Left lung (tissue), 1 donor: ENCODE measurements around a stretch of chr12.

- PRO-cap, result no peak
Measured at GRCh38 chr12:45392908-45393818, 177.3 kb downstream of the ANO6 start.

DNA sequence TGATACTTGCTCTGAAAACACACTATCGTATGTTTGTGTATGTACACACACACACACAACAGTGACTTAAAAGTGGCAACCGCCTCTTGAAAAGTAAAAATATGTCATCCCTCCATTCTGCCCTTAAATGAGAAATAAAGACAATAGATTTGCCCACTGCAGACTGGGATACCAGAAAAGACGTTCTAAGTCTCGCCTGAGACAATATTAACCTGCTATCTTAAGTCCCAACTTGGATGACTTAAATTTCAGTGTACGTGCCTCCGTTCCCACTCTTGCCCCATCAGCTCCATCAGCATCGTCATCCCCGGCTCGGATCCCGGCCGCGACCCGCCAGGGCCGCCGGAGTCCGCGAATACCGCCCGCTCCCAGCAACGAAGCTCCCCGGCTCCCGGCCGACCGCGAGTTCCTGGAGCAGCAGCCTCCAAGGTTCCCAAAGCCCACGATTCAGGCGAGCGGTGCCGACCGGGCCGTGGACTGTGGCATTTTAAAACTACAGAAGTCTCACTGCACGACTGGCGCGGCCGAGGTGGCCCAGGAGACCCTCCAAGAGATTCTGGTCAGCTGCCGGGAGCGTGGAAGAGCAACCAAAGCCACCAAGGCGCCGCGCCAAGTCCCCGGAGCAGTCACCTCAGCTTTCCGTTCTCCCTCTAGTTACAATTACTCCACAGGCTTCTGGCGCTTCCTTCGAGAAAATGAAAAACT, 2.7 kb upstream of the ARID2 start:
- PRO-cap, result bidirectional peak, plus-strand start at position 436 of the sequence, minus-strand start at position 300 of the sequence

GRCh38 chr12:45727350-45728305, 1.9 kb upstream of the ARID2 start:
- PRO-cap, result bidirectional peak, plus-strand start at chr12:45727543, minus-strand start at chr12:45727495; bidirectional peak, plus-strand start at chr12:45727938, minus-strand start at chr12:45727783

DNA sequence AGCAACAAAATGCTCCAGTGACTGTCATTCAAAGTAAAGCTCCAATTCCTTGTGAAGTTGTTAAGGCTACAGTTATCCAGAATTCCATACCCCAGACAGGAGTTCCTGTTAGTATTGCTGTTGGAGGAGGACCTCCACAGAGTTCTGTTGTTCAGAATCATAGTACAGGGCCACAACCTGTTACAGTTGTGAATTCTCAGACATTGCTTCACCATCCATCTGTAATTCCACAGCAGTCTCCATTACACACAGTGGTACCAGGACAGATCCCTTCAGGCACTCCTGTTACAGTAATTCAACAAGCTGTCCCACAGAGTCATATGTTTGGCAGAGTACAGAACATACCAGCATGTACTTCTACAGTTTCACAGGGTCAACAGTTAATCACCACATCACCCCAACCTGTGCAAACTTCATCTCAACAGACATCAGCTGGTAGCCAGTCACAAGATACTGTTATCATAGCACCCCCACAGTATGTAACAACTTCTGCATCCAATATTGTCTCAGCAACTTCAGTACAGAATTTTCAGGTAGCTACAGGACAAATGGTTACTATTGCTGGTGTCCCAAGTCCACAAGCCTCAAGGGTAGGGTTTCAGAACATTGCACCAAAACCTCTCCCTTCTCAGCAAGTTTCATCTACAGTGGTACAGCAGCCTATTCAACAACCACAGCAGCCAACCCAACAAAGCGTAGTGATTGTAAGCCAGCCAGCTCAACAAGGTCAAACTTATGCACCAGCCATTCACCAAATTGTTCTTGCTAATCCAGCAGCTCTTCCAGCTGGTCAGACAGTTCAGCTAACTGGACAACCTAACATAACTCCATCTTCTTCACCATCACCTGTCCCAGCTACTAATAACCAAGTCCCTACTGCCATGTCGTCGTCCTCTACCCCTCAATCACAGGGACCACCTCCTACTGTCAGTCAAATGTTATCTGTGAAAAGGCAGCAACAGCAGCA, 121.0 kb downstream of the ARID2 start:
- PRO-cap, result no peak

- PRO-cap, result no peak
Measured at GRCh38 chr12:45954618-45955068, 35.7 kb downstream of the SCAF11 start.

- PRO-cap, result no peak
Measured at GRCh38 chr12:45975252-45976076, 14.9 kb downstream of the SCAF11 start.

GRCh38 chr12:46266273-46266807, 2.5 kb downstream of the SLC38A1 start:
- PRO-cap, result no peak

GRCh38 chr12:46358509-46358801, 14.1 kb downstream of the SLC38A2 start:
- PRO-cap, result no peak

- PRO-cap, result no peak
Measured at GRCh38 chr12:46362123-46362931, 10.2 kb downstream of the SLC38A2 start.

DNA sequence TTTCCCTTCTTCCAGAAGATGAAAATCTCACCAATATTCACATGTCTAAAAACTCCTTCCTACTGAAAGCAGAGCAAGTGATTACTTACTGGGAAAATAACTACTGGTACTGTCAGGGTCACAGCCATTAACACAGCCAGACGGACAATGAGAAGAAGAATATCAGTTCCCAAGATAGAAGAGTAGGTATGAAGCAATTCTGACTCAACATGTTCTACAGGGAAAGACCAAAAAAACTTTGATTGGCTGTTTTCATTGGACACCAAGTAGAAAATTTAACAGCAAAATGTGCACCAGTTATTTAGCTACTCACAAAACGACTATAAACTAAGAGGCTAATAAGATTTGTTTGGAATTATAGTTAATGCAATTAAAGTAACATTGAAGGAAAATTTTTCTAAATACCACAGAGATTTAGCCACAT, 9.6 kb downstream of the SLC38A2 start:
- PRO-cap, result no peak

DNA sequence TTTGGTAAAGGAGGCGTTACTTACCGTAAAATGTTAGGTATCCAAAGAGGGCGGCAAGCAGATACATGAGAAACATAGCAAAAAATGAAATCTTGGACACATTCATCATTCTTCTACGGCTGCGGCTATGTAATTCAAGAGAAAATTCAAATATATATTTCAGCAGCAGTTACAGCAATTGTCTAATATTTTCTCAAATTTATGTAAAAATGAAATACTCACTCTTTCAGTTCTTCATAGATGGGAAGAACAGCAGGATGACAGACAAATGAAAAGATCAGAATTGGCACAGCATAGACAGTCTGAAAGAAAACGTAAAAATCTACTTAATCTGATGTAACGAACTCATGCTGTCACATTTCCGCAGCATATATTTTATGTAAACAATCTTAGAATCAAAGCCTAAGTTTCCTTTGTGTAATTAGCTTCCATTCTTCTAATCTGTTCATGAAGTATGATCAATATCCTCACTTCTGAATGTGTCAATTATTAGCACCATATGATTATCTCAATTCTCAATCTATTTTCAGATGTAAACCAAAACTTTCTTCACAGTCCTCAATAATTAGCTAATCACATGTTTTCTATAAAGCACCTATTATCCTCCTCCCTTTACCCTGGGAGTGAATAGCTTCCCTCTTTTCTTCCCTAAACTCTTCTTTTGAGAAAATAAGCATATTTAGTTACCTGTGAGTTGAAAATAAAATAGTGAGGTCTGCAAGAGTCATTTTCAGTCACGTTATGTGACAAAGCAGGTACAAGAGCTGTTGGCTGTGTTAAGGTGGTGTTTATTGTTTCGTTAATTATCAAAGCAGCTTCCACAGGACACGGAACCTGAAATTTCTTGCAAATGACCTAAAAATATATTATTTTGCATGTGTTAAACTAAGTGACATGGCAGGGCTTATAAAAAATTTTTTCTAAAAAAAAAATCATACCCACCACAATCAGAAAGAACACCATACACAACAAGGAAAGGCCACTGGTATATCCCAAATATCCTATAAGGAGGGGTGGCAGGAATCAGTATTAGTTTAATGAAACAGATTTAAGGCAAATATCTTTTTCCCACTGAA, 8.5 kb downstream of the SLC38A2 start:
- PRO-cap, result no peak

DNA sequence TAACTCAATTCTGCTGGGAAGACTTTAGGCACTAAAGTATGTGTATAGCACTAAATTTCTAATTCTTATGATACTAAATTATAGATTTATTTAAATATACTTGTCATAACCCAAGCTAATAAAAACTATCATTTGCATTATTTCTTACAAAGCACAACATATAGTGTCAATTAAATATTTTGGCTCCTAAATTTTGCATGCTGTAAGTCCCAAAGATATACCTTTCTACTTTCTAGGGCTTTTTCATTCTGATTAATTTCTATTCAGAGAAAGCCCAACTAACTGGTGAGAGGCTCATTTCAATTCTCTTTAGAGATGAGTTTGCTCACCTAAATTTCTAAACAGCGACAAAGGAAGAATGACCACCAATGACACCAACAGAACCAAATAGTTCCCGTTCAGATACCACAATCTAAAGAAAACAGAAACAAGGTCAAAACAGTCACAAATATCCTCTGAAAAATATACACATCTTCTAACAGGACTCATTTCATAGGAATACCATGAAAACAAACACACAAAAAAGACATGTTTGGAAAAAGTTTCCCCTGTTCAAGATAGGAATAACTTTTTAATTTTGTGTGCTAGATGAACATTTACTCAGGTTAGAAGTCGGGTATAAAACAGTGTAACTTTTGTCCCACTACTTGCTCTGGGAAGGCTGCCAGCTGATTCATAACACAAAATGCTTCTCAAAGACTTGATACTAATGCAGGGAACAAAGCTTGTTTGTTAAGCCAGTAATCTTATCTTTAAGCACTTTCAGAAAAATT, 7.6 kb downstream of the SLC38A2 start:
- PRO-cap, result no peak

DNA sequence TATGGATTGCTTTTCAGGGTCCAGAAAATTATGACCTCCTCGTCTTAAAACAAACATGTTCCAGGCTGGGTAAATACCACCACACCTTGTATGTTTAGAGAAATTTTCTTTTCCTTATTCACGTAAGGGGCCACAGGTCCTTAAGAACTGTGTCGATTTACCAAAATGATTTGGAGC, 2.7 kb downstream of the SLC38A2 start:
- PRO-cap, result no peak

DNA sequence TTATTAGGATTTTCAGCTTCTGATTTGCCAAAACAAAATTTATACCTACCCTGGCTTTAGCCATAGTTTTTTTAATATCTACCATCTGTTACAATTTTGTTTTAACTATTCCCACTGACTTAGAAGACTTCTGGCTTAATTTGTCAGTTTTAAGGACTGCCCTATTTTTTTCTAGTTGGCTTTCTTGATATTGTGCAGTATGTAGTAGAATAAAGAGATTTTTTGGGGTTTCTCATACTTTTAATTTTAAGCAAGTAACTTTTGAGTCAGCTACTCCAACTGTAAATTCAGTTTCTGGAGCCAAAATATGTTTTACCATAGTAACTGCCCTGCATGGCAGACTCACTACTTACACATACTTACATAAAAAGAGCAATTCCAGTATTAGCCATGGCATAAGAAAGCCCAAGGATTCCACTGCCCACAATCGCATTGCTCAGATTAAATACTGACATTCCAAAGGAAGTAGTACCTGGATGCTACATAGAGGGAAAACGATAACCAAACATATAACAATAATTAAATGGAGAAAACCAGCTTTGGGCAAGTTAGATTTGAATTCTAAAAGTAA, 2.3 kb downstream of the SLC38A2 start:
- PRO-cap, result no peak

DNA sequence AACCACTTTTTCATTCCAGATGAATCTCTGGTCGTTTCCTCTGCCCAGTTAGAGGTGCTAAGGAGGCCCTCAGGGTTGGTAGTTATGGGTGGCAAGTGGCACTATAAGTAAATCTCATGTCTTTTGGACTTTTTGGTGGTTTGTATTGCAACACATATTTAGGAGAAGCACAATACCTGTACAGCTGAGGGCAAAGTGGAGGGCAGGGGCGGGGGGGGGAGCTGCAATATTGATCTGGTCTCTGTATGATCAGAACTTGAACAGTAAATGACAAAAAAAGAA, 1.9 kb upstream of the SLC38A2 start:
- PRO-cap, result no peak

- PRO-cap, result no peak
Measured at GRCh38 chr12:46524010-46524742, 151.6 kb upstream of the SLC38A2 start.

DNA sequence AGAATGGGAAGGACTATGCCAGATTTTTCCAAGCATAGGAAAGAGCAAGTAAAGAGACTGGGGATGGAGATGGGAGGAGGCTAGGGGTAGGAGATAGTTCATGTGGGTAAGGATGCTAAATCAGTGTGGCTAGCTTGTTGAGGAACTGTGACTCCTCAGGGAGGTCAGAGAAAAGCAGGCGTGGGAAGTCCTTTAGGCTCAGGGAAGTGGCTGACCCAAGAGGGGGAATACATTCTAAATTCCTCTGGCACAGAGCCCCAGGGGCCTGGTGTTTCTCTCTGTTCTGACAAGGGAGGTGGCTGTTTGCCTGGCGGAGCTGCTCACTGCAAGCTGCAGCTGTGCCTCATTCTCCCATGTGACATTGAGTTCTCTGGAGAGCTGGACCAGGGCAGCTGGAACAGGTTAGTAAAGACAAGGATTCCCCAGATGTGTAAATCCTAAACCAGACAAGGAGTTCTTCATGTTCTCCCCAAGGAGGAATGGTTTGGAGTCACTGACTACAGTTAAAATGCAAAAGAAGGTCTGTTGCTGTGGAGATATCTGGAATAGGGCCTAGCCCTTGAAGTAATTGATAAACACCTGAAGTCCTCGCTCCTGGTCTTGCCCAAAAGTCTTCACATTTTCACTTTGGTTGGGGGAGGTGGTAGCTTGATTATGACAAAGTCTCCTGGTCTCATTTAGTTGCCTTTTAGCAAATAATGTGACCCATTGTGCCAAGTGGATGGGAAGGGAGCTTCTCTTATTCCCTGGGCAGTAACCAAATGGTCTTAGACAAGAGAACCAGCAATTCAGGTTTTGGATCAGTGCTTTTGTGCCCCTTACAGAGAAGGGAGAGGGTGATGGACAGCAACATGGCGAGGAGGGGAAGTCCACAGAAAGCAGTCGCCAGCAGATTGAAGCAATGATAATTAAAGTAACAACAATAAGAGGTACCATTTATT, 152.4 kb upstream of the SLC38A2 start:
- PRO-cap, result no peak

DNA sequence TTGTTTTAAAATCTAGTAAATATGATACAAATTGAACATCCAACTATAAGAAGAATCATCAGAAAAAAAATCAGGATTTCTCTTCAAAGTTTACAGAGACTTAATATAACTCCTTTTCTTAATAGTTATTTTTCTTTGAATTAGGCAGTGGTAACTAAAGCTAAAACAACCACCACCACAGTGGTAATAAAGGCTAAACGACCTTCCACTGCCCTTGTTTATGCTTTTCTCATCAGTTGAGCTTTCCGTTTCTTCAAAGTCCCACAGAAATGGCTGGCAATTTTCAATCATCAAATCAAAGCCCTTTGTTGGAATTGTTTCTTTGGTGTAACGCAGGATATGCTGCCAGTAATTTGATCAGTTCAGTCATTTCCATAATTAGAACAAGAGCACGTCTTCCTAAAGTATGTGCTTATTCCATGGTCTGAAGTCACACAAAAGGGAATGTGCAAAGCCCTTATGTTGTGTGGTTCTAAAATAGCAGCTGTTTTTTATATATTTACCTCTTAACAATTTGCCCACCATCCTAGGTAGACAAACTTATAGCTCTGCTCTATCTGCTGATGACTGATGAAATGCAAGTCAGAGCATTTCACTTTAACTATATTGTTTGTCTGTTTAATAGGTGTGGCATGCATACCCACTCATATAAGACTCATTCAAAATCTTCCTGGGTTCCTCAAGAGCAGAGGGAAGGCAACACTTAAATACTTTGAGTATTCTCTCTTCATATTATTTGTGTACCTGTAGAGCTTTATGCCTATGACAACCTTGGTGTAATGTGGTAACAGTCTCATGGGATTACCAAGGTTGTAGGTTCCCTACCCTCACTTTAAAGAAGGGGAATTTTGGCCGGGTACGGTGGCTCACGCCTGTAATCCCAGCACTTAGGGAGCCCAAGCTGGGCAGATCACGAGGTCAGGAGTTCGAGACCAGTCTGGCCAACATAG, 176.1 kb upstream of the SLC38A2 start:
- PRO-cap, result no peak

GRCh38 chr12:46556078-46556664, 183.6 kb upstream of the SLC38A2 start:
- PRO-cap, result no peak

DNA sequence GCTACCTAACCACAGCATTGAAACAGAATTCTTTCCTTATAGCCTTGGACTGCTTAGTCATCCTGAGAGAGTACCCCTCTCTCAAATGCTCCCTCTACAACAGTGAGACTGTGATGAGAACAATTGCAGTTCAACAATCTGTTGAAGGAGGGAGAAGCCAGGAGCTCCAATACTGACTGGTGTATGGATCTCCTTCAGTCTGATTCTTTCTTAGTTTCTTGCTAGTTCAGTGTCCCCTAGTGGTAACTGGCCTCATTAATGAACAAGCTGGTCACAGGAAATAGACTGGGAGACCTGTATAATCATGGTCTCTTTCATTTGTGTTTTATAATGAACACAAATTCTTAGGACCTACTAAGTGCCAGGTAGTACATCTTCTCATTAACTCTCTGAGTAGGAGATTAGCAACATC, 164.5 kb downstream of the SLC38A4 start:
- PRO-cap, result unidirectional peak, minus-strand start at position 201 of the sequence